ENCODE measurements around a stretch of chr2.

- PRO-cap, 2 experiments = no peak in any of the 2 experiments
These were observed 37.9 kb upstream of the FAM171B start for GRCh38 chr2:186655946-186656459.

- PRO-cap, 2 experiments = no peak in any of the 2 experiments
These were observed 1.5 kb downstream of the FAM171B start for GRCh38 chr2:186695168-186695985.

- PRO-cap, 2 experiments = no peak in any of the 2 experiments
These were observed 102.7 kb upstream of the ZSWIM2 start for GRCh38 chr2:186951744-186952043.

- PRO-cap, 2 experiments = no peak in any of the 2 experiments
These were observed 40.4 kb downstream of the TFPI start for GRCh38 chr2:187513450-187514674.

GRCh38 chr2:187520243-187520757 lies 33.9 kb downstream of the TFPI start:
- PRO-cap, 2 experiments = no peak in any of the 2 experiments

GRCh38 chr2:187541030-187541592 lies 13.1 kb downstream of the TFPI start:
- PRO-cap, 2 experiments = no peak in any of the 2 experiments

DNA sequence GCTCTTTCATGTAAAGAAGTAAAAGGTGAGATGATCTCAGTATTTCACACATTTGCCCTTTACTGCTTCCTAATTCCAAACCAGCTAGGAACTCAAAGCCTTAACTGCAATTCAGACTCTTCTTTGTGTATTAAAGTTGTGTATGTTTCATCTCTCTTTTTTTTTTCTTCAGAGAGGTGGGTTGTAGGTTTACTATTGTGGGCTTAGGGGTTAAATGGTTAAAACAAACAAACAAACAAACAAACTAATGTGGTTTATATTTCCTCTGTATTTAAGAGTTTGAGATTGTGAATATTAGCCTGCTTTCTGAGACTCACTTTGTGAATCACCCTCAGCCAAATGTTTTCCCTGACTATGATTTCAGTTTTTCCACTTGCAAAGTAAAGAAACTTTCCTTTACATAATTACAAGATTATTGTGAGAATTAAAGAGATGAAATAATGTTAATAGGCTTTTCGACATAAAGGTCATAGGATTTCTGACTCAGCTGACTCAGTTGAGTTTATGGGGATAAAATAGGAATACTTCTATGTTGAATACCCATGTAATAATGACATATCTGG lies 2.8 kb downstream of the GULP1 start:
- PRO-cap, 2 experiments = no peak in any of the 2 experiments

DNA sequence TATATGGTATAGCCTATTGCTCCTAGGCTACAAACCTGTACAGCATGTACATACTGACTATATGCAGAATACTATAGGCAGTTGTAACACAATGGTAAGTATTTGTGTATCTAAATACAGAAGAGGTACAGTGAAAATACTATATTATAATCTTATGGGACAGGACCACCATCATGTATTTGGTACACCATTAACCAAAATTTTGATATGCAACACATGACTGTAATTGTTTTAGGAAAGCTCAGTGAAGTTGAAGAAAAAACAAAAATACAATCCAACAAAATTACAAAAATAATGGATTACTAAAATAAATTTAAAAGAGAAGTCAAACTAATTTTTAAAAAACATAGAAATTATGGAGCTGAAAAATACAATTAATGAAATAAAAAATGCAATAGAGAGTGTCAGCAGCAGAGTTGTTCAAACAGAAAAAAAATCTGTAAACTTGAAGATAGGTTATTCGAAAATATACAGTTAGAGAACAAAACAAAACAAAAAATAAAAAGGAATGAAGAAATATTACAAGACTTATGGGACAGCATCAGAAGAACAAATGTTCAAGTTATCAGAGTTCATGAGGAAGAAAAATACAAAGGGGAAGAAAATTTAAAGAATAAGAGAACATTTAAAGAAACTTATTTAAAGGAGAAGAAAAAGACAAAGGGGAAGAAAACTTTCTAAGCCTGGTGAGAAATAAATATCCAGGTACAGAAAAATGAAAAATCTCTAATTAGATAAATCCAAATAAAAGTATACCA lies 114.7 kb downstream of the GULP1 start:
- PRO-cap, 2 experiments = no peak in any of the 2 experiments

DNA sequence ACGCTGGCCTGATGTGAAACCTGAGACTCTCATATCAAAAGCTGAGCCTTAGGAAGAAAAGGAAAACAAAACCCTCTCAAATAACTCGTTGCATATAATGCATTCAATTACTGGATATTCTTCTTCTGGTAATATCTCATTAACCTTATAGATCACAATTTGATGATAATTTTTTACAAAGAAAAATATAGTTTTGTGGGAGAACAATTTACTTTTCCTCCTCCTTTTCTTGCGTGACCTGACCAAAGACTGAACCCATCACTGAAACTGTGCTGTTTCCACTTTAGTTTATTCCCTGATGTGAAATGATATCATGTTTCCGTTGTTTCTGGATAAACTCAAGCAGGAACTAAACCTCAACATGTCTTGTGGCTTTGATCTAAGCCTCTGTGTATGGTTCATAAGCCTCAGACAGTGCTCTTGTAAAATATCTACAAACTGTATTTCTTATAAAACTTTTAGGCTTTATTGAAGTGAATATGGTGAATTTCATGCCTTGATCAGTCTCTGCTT lies 332.5 kb downstream of the GULP1 start:
- PRO-cap, 2 experiments = no peak in any of the 2 experiments

GRCh38 chr2:189010705-189011007 lies 36.5 kb downstream of the COL3A1 start:
- PRO-cap, 2 experiments = no peak in any of the 2 experiments

GRCh38 chr2:189210641-189211187 lies 31.2 kb upstream of the COL5A2 start:
- PRO-cap, 2 experiments = no peak in any of the 2 experiments

DNA sequence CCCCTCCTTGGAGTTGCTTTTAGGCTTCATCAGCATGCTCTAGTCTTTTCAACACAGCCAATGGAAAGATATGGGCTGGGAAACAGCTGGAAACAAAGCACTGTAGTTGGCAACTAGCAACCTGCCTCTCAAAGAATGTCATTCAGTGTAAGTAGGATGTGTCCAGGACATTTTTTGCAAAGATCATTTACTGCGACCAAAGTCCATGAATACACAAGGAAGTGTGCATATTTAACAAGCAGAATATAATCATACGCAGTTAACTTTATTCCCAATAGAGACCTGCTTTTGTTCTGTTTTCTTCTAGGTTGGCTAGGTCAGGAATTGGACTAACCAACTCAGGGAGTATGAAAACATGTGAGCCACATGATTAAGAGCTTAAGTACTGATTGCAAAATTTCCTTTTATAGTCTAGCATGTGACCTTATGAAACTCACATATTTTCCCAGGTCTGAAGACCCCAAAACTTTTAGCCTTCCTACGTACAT lies 57.8 kb downstream of the SLC40A1 start:
- PRO-cap, 2 experiments = no peak in any of the 2 experiments

DNA sequence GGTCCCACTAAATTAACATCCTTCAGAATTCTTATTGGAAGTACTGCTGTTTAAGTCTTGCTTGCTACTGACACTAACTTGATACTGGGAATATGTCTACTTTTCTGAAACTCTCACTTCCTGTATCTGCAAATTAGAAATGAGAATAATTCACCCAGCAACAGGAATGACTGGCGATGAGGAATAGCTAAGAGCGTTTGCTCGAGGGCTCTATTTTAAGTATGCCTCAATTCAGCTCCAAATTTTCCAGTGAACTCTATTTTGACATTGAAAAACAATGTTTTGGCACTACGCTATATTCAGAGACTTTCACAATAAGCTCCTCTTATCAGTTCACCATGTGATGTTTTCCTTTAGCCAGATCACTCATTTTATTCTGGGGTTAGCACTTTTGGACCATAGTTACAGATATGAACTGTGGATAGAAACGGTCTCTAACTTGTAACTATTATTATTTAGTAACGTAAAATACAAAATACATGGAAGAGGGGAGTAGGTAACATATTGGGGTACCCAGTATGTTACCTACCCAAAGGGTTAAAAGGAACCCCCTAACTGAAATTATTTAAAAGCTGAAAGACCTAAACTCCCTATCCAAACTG lies 28.2 kb downstream of the SLC40A1 start:
- PRO-cap, 2 experiments = no peak in any of the 2 experiments

DNA sequence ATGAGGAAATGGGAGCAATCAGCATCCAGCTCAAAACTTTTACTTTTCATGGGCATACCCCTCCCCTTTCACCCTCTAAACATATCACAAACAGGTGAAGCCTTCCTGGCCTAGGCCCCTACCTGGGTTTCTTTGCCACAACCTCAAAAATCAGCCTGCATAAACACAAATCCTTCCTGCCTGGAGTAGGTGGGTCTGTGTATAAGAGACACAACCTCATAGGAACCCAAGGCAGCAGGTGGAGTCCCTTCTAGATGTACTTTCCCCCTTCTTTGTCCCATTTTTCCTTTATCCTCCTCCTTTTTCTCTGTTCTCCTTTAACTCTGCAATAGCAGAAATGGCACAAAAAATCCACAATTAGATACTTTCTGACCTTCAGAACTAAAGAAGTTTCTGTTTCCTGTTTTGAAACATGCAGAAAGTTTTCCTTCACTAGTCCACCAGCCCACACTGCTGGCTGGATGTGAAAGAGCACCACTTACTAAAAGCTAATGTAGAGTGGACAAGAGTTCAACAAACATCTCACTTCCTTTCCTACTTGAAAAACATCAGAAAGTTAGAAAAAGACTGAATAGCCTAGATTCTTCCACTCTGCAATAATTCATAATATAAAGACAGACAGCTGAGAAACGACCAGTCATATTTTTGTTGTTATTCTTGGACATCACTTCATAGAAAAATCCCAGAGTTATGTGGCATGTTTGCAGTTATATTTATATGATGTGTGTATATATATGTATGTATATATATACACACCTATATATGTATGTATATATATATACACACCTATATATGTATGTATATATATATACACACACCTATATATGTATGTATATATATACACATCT lies 11.1 kb downstream of the SLC40A1 start:
- PRO-cap, 2 experiments = no peak in any of the 2 experiments

GRCh38 chr2:190181880-190182616 lies 1.4 kb downstream of the C2orf88 start:
- PRO-cap, 2 experiments = no peak in any of the 2 experiments

GRCh38 chr2:190211145-190211849 lies 30.6 kb downstream of the C2orf88 start:
- PRO-cap, 2 experiments = no peak in any of the 2 experiments

- PRO-cap, 2 experiments = no peak in any of the 2 experiments
These were observed 55.2 kb downstream of the C2orf88 start for GRCh38 chr2:190235766-190236383.

DNA sequence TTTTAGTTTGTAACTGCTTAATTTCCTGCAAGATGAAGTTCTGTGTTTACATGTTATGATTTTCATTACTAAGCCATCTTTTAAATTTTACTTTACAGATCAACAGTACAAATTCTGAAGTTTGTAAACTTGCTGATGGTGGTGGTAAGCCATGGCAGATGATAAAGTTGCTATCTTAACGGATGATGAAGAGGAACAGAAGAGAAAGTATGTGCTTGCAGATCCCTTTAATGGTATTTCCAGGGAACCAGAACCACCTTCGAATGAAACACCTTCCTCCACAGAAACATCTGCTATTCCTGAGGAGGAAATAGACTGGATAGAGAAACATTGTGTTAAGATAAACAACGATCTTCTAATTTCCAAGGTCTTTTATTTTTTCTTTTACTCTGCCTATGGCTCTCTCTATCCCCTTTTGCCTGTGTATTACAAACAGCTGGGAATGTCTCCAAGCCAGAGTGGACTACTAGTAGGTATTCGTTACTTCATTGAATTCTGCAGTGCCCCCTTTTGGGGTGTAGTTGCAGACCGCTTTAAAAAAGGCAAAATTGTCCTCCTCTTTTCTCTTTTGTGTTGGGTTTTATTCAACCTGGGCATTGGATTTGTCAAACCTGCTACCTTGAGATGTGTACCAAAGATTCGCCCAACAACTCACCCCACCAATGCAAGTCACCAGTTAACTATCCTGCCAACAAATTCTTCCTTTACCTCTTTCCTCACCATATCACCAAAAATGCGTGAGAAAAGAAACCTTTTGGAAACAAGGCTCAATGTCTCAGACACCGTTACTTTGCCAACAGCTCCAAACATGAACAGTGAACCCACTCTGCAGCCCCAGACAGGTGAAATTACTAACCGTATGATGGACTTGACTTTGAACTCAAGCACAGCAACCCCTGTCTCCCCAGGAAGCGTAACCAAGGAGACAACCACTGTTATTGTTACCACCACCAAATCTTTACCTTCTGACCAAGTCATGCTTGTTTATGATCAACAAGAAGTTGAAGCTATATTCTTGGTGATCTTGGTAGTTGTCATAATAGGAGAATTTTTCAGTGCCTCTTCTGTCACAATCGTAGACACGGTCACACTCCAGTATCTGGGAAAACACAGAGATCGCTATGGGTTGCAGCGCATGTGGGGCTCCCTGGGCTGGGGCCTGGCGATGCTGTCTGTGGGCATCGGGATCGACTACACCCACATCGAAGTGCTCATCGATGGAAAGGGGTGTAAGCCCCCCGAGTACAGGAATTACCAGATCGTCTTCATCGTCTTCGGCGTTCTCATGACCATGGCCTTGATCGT lies 28.2 kb downstream of the MFSD6 start:
- PRO-cap, 2 experiments = no peak in any of the 2 experiments

- PRO-cap, 2 experiments = no peak in any of the 2 experiments
These were observed 6.7 kb downstream of the NAB1 start for GRCh38 chr2:190655453-190656124.

GRCh38 chr2:190811087-190811489 lies 69.5 kb upstream of the GLS start:
- PRO-cap, 2 experiments = no peak in any of the 2 experiments

All from Colon Carcinoma Metastatic in the Lung (tissue), 2 donors.